ENCODE results near the genes UBR7, PRIMA1 and FAM181A.

DNA sequence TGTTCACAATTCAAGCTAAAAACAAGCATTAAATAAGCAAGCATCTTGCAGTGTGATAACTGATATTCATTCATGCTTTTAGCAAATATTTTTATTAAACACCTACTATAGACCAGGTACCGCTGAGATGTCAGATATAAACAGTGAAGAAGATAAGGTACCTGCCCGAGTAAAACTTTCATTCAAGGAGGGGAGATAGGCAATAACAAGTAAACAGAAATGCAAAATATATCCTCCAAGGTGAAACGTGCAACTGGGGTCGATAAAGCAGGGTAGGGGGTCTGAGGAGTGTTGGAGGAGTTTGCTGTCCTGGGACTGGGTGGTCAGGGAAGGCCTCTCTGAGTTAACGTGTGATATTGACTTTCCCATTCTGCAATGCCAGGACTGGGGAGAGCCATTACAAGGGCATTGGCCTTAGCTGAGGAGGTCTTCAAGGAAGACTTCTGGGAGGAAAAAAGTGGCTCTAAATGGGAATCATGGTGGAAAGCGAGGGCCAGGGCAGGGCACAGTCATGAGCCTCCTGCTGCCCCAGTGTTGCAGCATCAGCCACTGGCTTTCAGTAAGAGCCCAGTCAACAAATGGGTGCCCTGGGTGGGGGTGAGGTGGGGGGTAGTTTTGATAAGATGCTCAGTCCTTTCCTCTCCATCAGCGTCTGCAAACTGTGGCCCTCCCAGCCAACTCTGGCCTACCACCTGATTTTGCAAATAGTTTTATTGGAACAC is 79.2 kb downstream of the LGMN start:
- PRO-cap = no peak

DNA sequence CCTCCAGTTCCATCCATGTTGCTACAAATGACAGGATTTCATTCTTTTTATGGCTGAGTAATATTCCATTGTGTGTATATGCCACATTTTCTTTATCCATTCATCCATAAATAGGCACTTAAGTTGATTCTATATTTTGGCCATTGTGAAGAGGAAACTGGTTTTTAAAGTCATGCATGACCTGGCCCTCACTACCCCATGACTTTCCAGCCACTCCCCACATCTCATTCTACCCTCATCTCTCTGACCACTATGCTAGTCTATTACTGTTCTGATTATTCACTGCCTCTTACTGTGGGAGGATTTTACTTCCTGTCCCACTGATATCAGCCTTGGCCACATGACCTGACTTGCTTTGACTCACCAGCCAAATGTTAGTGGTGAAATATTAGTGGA is 52.2 kb downstream of the GOLGA5 start:
- PRO-cap = no peak

DNA sequence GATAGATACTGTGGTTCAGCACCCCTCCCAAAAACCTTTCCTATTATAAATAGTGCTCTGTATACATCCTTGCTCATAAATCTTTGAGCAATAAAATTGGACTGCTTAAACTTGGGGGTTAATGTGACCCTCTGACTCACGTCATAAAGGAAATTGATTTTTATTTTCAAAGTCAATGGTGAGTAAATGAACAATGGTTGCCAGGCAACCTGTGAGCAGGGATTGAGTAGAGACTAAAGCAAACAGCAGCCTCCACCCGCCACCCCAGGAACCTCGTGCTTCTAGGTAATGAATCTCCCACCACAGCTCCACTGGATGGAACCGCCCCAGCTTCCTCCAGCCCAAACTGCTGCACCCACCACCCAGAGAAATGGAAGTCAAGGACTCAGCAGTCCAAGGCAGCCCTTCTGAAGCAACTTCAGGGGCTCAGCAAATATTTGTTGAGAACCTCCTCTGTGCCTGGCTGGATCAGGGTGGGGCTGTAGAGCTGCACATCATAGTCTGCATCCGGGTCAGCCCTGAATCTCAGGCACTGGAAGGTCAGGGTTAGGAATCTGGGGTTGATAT is 31.7 kb upstream of the CHGA start:
- PRO-cap = no peak

DNA sequence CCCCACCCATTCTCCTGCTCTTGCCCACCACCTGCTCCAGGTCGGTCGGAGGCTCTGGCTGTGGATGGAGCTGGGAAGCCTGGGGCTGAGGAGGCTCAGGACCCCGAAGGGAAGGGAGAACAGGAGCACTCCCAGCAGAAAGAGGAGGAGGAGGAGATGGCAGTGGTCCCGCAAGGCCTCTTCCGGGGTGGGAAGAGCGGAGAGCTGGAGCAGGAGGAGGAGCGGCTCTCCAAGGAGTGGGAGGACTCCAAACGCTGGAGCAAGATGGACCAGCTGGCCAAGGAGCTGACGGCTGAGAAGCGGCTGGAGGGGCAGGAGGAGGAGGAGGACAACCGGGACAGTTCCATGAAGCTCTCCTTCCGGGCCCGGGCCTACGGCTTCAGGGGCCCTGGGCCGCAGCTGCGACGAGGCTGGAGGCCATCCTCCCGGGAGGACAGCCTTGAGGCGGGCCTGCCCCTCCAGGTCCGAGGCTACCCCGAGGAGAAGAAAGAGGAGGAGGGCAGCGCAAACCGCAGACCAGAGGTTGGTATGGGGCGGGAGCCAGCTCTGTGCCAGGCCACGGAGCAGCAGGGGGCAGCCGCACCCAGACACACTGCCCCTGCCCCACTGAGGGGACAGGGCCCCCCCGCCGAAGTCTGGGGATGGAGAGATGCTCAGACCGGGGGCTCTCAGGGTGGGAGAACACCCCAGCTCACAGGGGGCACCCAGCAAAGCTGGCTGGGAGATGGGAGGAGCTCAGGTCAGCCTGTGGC is 9.6 kb downstream of the CHGA start:
- PRO-cap = no peak

DNA sequence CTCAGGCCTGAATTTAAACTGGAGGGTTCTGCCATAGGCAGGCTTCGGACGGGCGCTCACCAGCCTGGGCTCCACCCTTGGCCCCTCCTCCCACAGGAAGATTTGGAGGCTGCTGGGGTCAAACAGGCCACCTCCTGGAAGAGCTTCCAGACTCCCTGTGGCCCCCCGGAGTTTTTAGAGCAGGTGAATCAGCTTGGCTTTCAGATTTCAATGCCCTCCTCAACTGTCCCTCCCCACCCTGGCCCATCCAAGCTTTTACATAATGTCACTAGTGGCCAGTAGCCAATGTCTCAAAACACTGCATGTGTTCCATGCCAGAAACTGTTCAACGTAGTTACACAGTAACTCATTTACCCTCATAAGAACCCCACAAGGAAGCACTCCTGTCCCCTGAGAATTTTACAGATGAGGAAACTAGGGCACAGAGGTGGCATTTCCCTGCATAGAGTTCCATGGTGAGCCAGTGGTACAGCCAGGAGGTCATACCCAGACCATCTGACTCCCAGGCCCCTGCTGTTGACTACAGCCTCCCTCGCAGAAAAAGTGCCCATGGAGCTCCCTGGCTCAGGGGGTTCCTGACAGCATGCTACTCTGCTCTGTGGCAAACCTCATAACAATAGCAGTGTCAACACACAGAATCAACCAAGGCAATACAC is 41.8 kb downstream of the CHGA start:
- PRO-cap = no peak

GRCh38 chr14:93011696-93012560 is 89.0 kb downstream of the CHGA start:
- PRO-cap = no peak

DNA sequence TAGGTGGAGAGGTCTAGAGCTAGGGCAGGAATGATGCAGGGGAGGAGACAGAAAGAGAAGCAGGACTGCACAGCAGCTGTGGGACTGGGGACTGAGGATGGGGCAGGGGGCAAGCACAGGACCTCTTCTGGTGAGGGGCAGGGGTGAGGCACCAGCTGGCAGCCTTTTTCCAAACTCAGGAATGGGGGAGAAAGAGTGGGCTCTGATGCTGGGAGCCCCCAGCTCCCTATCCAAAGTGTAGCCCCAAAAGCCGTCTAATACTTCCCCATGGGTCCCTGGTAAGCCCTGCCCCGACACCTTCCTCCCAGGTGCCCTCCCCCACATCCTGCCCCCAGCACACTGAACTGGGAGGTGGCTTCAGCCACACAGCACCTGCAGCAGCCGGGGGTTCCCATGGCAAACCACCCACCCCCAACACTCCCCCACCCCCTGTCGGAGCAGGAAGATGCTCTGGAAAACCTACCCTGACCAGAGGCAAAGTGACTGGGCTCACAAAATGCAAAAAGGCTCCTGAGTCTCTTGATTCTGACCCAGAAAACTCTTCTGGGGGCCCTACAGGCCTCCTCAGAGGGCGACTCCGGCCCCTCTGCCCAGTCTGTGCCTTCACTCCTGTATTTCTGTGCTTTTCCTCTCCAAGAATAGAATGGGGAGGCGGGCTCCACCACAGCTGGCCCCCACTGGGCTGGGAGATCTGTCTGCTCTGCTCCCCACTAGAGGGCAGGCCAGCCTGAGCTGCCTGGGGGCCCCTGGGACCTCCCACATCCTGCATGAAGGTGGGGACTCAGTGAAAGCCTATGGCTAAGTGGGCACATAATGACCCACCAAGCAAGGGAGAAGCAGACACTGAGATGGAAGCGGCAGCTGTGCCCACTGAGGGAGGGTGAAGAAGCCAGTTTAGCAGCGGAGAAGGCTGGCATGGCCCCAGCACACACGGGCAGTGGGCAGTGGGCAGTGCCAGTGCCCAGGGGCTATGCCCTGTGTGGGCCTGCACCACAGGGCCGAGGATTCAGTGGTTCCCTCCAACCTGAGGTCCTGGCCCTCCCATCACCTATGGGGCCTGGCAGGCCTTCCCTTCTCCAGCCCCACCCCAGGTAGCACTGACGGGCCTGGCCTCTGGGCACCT is 81.5 kb downstream of the ITPK1 start:
- PRO-cap = no peak

- PRO-cap = unidirectional peak, plus-strand start at chr14:93044375
Measured at GRCh38 chr14:93044139-93044562, 71.6 kb downstream of the ITPK1 start.

DNA sequence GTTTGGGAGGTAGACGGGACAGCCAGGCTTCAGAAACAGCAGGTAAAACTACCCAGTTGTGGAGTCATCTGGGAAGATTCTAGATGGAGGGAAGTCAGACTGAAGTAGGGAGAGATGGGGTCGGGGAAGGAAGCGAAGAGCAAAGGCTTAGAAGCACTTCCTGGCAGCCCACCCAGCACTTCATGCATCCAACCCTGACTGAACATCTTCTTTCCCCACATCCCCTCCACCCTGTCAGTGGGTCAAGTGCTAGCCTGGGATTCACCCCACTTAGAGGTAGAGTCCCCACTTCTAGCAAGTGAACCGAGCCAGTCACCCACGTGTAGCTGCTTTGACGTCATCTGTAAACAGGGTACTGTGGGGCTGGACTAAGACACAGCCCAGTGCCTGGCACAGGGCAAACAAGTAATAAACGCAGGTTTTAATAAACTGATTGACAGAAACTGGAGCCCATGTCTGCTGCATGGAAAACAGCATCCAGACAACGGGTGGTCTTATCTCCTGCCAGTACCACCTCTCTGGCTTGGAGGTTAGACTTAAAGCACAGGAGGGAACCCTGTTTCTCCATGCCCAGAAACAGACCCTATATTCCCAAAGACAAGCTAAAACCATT is 61.7 kb downstream of the ITPK1 start:
- PRO-cap = unidirectional peak, plus-strand start at position 432 of the sequence

- PRO-cap = bidirectional peak, plus-strand start at chr14:93055848, minus-strand start at chr14:93055656
Measured at GRCh38 chr14:93055337-93056175, 60.2 kb downstream of the ITPK1 start.

- PRO-cap = no peak
Measured at GRCh38 chr14:93075970-93076638, 39.6 kb downstream of the ITPK1 start.

- PRO-cap = no peak
Measured at GRCh38 chr14:93114675-93115066, 1.1 kb downstream of the ITPK1 start.

DNA sequence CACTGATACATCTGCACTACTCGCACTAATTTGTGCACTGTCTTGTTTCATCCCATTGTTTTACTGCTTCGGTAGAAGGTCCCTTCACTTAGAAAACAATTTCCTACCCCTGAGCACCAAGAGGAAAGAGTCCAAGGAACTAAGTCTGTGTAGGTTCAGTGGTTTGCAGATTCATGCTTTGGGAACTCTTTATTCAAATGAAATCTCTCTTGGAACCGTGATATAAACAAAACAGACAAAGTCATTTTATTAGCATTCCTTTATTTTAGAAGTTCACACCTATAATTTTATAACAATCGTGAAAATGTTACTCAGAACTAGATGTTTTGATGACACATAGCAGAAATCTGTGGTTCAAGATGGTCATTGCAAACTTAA is 2.8 kb downstream of the MOAP1 start:
- PRO-cap = no peak

DNA sequence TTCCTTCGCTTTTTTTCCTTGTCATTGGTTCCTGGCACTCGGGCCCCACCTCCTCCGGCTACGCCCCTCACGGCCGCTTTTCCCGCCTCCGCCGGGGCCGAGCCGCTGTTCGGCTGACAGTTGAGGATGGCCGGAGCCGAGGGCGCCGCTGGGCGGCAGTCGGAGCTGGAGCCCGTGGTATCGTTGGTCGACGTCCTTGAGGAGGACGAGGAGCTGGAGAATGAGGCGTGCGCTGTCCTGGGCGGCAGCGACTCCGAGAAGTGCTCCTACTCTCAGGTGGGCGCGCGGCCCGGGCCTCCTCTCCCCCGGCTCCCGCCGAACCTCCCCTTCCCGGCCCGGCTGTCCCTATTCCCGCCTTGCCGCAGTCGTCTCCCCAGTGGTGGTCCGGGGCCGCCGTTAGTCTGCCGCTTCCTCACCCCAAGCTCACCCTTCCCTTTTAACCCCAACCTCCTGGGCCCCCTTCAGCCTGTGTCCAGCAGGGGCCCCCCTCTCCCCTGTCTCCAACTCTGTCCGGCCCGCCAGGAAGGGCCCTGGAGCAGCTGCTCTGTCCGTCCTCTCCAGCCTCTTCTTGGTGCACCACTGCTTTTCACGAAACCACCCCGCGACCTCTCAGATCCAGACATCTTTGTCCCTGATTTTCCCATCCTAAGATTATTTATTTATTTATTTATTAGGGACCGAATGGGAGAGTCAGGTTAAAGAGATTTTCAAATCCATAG is at the start of gene UBR7:
Gene UBR7 (plus strand): TSS at position 91 of the 719 bp plus-strand sequence.
- PRO-cap = bidirectional peak, plus-strand start at position 119 of the sequence, minus-strand start outside the sequence

- PRO-cap = no peak
Measured at GRCh38 chr14:93245557-93246478, 38.8 kb downstream of the UBR7 start.

DNA sequence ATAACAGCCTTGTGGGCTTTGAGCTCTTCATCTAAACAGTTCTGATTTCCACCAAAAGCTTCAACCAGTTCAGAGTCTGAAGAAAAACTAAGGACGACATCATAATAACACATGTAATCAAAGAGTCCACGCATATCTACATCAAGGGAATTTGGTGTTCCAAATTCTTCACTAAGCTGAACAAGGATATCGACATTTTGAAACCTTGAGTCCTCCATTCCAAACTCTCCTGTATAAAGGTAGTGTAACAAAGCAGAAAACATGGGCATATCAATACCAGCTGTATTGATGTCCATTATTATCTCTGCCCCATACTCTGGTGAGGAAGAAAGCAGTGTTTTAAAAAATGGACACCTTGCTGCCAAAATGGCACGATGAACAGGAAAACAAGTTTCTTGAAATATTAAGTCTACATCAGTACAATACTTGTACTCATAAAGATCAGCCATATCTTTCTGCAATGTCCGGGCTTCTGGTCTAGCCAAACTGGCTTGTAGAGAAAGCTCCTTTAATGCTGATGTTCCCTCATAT is 38.6 kb downstream of the BTBD7 start:
- PRO-cap = no peak

- PRO-cap = bidirectional peak, plus-strand start at chr14:93788596, minus-strand start at chr14:93788481
Measured at GRCh38 chr14:93788286-93789529, at the start of gene PRIMA1. TSS of gene PRIMA1 (minus strand) at chr14:93788485.

- PRO-cap = no peak
Measured at GRCh38 chr14:93927277-93928029, at the start of gene FAM181A. TSS of gene FAM181A (plus strand) at chr14:93927344.

DNA sequence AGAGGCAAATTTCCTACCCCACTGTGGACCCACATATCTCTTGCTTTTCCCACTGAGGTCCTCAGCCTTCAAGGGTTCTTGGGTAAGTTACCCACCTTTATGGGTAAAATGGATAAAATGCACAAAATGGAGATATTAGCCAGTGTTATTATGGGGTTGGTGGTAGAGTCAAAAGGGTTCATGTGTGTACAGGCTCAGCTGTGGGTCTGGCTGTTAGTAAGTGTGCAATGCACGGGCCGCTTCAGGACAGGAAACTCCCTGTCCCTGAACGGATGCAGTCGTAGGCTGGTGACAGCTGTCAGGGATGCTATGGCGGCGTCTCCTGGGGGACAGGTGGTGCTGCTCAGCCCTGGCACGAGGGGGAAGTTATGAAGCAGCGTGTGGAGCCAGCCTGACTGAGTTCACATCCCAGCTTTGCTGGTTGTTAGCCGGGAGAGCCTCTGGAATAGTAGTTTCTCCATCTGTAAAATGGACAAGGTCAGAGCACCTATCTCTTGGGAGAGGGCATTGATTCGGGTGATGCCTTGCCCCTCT is 7.3 kb downstream of the ASB2 start:
- PRO-cap = no peak

GRCh38 chr14:93974266-93975311 is 1.8 kb downstream of the ASB2 start:
- PRO-cap = no peak

Data from vermiform appendix (tissue), 1 donor.